Caco-2 (cell line): ENCODE measurements around a stretch of chr2.

DNA sequence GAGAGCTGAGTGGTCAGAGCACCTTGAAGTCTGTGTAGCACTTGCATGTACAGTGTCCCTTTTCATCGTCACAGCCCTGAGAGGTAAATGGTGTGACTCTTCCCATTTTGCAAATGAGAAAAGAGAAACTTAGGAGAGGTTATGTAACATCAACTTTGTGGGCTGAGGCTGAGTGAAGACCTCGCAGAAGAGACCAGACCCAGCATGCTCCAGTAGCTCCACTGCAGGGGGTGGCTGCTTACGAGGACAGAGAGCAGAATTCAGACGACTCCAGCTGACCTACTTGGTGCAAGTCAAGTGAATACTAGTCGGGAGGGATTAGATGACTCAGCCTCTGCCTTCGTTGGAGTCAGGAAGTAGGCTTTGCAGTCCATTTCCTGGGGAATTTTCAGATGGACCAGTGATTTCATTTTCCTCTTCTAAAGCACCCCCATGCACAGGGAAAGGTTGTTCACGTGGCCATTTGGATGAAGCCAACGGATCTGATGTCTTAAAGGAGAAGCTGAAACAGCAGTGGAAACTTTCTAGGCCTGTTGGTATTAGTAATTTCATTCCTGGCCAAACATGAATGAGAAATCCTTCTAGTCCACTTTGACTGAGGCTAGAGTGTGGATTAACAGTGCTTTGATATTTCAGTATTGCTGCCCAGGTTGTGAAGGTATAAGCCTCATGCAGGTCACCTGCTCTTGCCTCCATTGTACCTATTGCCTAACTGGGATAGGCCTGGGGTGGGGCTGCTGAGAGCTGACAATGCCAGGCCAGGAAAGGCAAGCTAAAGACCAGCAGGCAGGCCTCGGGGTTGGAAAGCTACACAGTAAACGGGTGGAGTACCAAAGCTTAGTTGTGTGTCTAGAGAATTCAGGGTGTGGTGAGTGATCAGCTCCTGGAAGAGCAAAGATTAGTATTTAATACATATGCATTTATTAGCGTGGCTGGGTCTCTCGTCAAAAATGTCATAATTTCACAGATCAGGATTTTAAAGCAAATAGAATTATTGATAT, 117.6 kb upstream of the FOSL2 start:
- PRO-cap: no peak
- RRBS: no CpG with 5 or more reads among the region's 12 CpGs

DNA sequence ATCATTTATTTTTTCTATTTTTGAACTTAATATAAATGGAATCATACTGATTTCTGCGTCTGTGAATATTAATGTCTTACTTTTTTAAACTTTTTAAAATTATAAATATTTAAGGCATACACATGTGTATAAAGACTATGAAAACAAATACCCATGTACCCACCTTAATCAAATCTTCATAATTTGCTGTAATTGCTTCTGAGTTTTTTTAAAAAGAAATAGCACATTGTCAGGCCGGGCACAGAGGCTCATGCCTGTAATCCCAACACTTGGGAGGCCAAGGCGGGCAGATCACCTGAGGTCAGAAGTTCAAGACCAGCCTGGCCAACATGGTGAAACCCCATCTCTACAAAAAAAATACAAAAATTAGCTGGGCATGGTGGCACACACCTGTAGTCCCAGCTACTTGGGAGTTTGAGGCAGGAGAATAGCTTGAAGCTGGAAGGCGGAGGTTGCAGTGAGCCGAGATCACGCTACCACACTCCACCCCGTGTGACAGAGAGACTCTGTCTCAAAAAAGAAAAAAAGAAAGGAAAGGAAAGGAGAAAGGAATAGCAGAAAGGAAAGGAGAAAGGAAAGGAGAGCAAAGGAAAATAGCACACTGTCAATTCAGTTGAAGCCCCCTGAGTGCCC, 103.3 kb upstream of the FOSL2 start:
- PRO-cap: no peak
- RRBS: no CpG with 5 or more reads among the region's 7 CpGs

GRCh38 chr2:28321486-28322007, 71.1 kb upstream of the FOSL2 start:
- PRO-cap: no peak
- RRBS: no CpG with 5 or more reads among the region's 6 CpGs

DNA sequence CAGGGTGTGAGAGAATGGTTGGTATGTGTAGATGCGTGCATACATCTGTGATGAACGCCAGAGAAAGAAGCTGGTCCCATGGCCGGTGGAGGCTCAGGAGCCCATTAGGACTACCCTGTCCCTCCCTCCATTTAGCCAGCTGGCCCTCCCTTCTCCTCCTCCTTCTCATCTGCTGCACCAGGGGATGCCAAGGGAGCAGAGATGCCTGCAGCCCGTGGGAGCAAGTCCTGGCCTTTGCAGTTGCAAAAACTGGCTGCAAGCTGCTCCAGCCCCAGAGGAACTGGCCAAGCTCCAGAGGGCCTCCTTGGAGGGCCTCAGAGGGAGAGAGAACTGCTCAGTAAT, 65.6 kb upstream of the FOSL2 start:
- PRO-cap: no peak
- RRBS: no CpG with 5 or more reads among the region's 4 CpGs

DNA sequence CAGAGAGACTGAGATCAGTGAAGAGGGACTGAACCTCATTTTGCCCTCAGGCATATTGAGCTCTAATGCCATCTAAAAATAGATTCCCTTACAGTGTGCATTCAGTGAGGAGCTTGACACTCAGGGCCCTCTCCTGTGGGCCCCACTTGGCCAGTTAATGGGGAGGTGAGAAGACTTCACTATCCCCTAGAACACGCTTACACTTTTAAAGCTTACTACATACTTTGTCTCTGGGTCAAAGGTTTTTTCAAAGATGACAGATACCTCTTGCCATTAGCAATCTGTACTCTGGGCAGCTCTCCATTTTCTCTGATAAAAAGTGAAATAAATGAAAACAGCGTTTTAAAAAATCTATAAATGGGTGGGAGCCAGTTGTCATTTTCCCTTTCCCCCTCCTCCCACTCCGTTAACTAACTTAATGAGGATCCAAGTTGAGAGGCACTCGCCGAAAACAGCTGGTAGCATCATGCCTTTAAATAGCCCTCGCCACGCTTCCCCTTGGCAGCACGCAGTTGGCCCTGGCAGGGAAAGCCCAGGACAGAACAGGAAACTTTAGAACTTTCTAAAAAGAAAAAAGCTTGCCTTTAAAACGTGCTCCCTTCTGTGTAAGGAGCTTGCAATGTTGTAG, 58.9 kb upstream of the FOSL2 start:
- PRO-cap: no peak
- RRBS: no CpG with 5 or more reads among the region's 9 CpGs

GRCh38 chr2:28375751-28376041, 17.0 kb upstream of the FOSL2 start:
- PRO-cap: no peak
- RRBS: no CpG with 5 or more reads among the region's 3 CpGs

GRCh38 chr2:28389179-28389565, 3.5 kb upstream of the FOSL2 start:
- PRO-cap: no peak
- RRBS: 87% methylated on average over 2 of the region's 4 CpGs

GRCh38 chr2:28394445-28394890, 1.8 kb downstream of the FOSL2 start:
- PRO-cap: bidirectional peak, plus-strand start at chr2:28394782, minus-strand start at chr2:28394676
- RRBS: 6% methylated on average over 3 of the region's 16 CpGs

- PRO-cap: no peak
- RRBS: no CpG with 5 or more reads among the region's 5 CpGs
Observed at GRCh38 chr2:28417026-28417630, 24.5 kb downstream of the FOSL2 start.

GRCh38 chr2:28471017-28471255, 24.9 kb upstream of the PLB1 start:
- PRO-cap: no peak
- RRBS: no CpG with 5 or more reads among the region's 4 CpGs

- PRO-cap: no peak
- RRBS: no CpG with 5 or more reads among the region's 17 CpGs
Observed at GRCh38 chr2:28538928-28539511, 43.2 kb downstream of the PLB1 start.

DNA sequence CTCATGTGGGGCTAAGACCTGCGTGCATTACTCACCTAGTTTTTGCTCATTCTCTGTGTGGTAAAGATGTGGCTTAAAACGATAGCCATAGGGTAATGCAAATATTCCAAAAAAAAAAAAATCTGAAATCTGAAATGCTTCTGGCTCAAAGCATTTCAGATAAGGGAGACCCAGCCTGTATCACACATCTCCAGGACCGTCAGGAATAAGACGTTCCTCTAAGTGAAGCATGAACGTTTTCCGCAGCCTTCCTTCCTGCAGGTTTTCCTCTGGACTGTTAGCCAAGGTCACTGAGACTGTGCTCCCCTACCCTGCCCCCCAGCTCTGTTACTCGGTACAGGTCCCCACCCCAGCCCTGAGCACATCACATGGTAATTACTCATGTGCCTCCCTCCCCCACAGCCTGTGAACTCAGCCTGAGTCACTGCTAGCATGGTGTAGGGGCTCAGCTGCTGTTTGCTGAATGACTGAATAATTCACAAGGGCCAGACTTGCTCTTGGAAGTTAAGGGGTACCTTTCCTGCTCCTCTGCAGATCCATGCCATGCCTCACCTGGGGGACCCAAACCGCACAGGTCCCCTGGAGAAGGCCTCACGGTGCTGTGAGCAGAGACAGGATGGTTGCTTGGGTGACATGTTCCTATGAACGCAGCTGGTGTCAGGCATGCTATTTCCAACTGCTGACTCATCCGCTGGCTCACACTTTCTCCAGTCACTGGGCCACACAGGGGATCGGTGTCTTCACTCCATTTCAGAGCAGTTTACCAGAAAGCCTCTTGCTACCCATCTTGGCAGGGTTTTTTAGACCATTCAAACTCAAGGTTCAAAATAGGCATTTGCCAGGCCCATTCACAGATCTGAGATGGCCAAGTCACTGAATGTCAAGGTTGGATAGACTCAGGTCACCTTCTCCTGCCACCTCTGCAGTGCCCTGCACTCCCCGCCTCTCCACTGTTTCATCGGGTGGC, 88.2 kb downstream of the PLB1 start:
- PRO-cap: no peak
- RRBS: no CpG with 5 or more reads among the region's 14 CpGs

- PRO-cap: no peak
- RRBS: no CpG with 5 or more reads among the region's 5 CpGs
Observed at GRCh38 chr2:28606881-28607445, 111.1 kb downstream of the PLB1 start.

DNA sequence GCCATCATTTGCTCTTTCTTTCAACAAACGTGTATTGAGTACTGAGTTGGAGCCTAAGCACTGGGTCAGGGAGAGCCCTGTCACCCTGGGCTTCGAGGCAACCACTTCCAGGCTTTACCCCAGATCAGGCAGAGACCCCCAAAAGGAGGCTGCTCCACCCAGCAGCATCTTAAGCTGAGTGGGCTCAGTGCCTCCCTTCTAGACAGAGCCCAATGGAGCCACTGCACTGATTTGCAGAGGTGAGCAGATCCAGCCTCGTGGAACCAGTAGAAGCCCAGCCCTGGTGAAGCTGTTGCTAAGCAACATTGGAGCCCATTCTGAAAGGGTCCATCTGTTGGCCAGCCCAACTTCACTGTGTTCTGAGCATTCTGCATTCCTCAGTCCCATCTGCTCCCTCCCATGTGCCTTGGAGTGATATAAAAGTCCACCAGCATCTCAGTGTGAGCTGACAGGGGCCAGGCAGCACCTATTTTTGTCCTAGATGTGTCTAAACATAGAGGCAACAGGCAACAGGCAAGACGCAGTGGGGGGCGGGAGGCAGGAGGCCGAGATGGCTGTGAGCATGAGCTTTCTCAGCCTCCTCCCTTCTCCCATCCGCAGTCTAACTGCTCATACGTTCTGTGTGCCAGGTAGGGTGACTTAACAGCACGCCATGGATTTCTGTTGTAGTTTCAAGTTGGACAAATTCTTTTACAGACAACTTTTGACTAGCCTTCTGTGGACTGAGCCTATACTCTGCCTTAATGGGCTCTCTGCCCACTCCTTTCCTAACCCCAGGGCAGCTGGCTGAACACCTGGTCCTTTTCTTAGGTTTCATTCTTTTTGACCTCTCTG, 112.3 kb downstream of the PLB1 start:
- PRO-cap: no peak
- RRBS: no CpG with 5 or more reads among the region's 9 CpGs

DNA sequence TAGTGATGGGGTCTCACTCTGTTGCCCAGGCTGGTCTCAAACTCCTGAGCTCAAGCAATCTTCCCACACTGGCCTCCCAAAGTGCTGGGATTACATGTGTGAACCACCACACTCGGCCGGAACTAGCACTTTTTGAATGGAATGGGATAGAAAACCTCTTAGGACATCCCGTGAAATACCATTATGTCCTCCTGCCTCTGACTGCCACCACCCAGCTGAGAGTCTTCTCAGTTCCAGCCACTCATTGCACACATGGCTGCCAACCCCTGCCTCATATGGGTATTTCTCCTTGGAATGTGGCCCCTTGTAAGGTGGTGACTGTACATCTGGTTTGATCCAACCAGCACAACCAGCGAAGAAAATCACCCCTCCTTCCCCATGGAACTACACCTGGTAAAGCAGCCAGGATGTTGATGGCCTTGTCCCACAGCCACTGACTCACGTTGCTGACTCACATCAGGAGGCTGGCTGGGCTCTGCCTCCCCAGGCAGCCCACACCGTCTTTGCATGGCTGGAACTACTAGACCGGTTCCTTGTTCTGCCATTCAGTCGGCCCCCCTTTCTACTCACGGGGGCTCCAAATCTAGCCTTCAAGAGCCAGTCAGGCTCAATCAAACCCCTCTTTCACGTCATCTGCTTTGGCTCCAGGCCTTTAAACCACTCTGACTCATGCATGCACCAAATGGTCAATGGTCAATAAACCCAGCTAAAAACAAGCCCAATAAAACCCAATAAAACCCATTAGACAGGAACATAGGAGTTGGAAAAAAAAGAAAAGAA, 114.7 kb downstream of the PLB1 start:
- PRO-cap: no peak
- RRBS: no CpG with 5 or more reads among the region's 10 CpGs

DNA sequence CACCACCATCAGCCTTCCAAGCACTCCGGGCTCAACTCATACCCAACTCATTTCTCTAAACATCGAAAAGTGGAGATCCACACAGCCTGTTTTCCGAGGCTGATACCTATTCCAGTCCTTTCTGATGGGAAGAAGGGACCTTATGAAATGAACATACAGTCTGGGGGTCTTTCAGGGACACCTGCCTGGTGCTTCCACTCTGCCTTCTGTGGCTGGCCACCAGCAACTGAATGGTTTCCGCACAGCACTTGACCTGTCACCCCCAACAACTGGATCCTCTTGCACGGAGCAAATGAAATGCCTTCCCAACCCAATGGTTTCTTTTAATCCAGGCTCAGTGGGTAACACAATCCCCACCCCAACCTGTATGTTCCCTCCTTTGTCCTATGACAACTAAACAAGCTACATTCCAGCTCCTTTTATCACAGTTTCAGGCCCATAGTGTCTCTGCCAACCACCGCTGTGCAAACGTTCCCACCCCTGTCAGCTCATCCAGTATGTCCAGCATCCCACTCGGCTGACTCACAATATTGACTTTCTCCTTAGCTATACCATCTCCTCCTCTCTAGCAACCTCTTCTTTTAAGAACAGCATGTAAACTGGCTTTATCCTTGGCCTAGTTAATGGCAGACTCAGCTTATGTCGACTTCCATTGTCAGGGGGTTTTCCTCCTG, 118.0 kb upstream of the PPP1CB start:
- PRO-cap: unidirectional peak, minus-strand start at position 228 of the sequence; bidirectional peak, plus-strand start at position 579 of the sequence, minus-strand start at position 395 of the sequence
- RRBS: no CpG with 5 or more reads among the region's 9 CpGs

- PRO-cap: no peak
- RRBS: no CpG with 5 or more reads among the region's 5 CpGs
Observed at GRCh38 chr2:28639830-28640309, 111.8 kb upstream of the PPP1CB start.

GRCh38 chr2:28643772-28644796, 107.5 kb upstream of the PPP1CB start:
- PRO-cap: no peak
- RRBS: no CpG with 5 or more reads among the region's 22 CpGs

DNA sequence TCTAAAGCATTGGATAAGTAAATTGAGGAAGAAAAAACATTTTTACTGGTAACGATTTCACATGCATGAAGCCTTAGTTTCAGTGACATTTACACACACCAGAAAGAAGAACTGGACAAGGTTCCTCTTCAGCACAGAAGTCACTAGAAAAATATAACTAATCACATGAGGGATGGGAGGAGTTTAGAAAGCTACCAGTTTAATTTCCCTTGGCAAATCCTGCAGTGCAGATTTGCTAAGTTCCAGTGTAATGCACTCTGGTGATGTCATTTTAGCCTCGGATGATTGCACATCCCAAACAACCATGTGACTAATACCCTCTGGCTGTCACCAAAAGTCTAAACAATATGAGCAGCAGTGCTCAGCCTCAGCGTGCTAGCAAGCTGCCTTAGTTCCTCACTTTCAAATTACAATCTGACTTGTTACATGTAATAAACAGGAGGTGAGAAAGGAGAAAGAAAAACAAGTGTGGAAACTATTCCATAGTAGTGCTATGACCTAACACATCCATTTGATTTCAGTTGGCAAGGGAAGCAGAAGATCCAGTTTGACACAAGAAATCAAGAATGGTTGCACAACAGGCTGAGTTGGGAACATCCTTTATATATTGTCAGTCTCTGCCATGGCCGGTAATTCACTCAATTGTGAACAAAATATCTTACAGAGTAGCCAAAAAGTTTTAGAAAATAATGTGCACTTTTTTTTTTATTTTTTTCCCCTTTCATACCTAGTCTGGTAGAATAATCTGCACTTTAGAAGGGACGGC, 35.2 kb upstream of the PPP1CB start:
- PRO-cap: no peak
- RRBS: no CpG with 5 or more reads among the region's 5 CpGs

GRCh38 chr2:28776562-28777274, 25.1 kb downstream of the PPP1CB start:
- PRO-cap: no peak
- RRBS: no CpG with 5 or more reads among the region's 7 CpGs